OCI-LY7 (cell line): ENCODE measurements around a stretch of chr2.

- PRO-cap, result no peak
- RAMPAGE, long total RNA, result no peak
Observed at GRCh38 chr2:202766137-202766873, 105.3 kb downstream of the ICA1L start.

DNA sequence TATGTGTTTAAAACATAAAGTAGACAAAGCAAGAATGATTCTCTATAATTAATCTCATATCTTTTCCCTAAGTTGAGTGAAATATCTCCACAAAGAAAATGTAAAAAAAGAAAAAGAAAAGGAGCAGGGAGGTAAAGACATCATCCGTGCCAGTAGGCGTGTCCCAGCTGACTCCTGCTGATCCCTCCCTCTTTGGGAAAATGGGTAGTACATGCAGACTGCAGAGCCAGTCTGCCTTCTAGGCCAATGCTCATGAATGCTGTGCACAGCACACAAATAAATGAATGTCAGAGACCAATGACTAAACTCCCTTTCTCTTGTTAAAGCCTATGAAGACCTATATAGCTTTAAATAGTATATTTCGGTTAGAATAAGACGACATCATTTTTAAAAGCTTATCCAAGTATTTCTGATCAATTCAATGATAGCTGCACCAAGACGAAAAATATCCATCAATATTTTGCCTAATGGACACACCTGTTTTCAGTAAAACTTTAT, 64.7 kb downstream of the RAPH1 start:
- PRO-cap, result no peak
- RAMPAGE, long total RNA, result no peak

DNA sequence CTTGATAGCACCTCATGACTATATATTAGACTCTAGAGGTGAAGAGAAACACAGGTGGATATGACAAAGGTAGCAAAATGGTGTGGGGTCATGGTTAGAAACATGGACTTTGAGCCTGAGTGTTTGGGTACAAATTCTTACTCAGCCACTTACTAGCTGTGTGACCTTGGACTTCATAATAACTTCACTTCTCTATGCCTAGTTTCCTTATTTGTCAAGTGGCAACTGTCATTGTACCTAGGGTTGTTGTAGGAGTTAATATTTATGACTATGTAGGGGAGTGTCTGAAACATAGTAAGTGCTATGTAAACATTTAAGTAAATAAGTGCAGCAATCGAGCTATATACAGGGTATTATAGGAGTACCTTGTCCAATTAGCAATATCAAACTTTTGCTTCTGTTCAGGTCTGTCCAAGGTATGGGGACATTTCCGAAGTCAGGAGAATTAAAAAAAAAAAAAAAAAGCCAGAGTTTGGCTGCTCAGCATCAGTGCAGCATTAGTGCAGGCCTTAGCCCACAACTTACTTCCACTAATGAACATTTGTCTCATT, 49.7 kb upstream of the RAPH1 start:
- PRO-cap, result no peak
- RAMPAGE, long total RNA, result no peak

DNA sequence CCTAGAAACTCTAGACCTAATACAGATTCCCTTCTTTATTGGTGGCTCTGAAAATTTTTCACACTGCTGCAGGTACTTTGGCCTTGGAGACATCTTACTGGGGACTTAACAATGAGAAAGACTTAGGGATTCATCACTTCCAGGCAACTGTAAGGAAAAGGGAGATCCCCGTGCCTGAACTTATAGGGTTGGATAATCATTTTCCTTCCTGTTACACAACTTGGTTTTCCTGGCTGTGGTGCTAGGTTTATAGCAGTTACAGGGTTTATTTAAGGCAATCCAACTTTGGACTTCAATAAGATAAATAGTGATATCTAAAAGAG, 70.1 kb upstream of the RAPH1 start:
- PRO-cap, result no peak
- RAMPAGE, long total RNA, result no peak

- PRO-cap, result no peak
- RAMPAGE, long total RNA, result no peak
Observed at GRCh38 chr2:203648164-203648725, 58.2 kb upstream of the CD28 start.

DNA sequence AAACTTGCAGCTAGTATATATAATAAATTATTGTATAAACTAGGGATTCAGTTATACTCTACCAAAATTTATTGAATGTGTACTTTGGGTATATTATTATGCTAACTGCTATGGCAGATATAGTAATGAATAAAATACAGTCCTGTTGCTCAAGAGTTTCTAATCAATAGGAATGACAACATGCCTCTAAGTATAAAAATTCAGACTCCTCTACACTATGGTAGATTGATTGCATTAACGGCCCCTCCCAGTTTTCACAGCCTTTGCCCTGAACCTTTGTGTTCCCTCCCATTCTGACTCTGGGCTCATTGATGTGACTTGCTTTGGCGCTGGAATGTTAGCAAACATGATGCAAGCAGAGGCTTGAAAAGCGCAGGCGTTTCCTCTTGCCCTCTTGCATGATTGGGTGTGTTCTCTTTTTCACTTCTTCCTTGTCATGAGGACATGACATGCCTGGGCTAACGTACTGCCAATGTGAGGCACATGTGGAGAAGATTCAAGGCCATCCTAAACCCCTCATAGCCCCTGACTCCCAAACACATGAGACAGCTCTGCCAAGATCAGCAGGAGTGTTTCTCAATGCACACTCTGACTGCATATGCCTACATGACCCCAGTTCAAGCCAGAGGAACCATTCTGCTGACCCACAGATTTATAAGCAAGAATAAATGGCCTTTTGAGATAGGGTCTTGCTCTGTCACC, 49.9 kb upstream of the CD28 start:
- PRO-cap, result no peak
- RAMPAGE, long total RNA, result no peak

- PRO-cap, result no peak
- RAMPAGE, long total RNA, result no peak
Observed at GRCh38 chr2:203683867-203684548, 22.4 kb upstream of the CD28 start.

- PRO-cap, result no peak
- RAMPAGE, long total RNA, result no peak
Observed at GRCh38 chr2:203717758-203718599, 11.5 kb downstream of the CD28 start.

GRCh38 chr2:203741520-203741867, 35.1 kb downstream of the CD28 start:
- PRO-cap, result no peak
- RAMPAGE, long total RNA, result no peak

GRCh38 chr2:203811296-203812384, 55.9 kb upstream of the CTLA4 start:
- PRO-cap, result no peak
- RAMPAGE, long total RNA, result no peak

DNA sequence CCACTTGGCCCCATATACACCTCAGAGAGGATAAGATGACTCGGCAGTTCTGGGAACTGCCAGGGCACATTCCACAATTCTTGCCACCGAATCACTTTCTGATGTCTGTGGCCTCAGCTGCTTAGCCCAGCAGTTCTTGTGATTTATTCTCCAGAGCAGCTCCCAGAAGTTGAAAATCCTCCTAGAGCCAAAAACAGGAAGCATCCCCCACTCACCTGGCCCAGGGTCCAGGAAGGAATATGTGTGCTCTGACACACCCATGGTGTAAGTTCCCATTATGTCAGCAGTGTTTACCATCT, 223.4 kb upstream of the PARD3B start:
- PRO-cap, result no peak
- RAMPAGE, long total RNA, result no peak

DNA sequence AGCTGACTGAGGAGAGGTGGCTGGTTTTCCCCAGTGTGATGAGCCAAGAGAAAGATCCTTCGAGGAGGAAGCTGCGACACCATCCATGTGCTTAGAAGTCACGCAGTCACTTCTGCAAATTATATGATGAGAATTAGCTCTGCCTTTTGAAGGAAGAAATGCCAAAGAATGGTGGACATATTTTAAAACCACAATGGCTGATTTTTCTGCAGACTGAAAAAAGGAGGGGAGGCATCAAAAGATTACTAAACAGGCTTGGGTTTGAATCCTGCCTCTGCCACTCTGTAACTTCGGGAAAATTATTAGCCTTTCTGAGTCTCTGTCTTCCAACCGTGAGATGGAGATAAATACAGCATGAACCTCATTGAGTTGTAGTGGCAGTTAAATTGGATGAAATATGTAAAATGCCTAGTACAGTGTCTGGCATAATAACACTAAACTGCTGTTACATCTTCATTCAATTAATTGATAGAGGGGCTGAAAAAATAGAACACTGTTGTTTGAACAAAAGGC, 36.7 kb upstream of the PARD3B start:
- PRO-cap, result no peak
- RAMPAGE, long total RNA, result no peak

GRCh38 chr2:205253186-205253781, 429.0 kb upstream of the NRP2 start:
- PRO-cap, result no peak
- RAMPAGE, long total RNA, result no peak

- PRO-cap, result no peak
- RAMPAGE, long total RNA, result no peak
Observed at GRCh38 chr2:205688727-205689125, 6.4 kb downstream of the NRP2 start.

- PRO-cap, result bidirectional peak, plus-strand start at chr2:205707324, minus-strand start at chr2:205707236
- RAMPAGE, long total RNA, result no peak
Observed at GRCh38 chr2:205706640-205707579, 24.6 kb downstream of the NRP2 start.

GRCh38 chr2:205715063-205715511, 32.8 kb downstream of the NRP2 start:
- PRO-cap, result no peak
- RAMPAGE, long total RNA, result no peak

- PRO-cap, result no peak
- RAMPAGE, long total RNA, result no peak
Observed at GRCh38 chr2:205902436-205903021, 183.4 kb downstream of the INO80D start.

GRCh38 chr2:205944525-205945074, 141.4 kb downstream of the INO80D start:
- PRO-cap, result no peak
- RAMPAGE, long total RNA, result no peak

- PRO-cap, result no peak
- RAMPAGE, long total RNA, result no peak
Observed at GRCh38 chr2:205972071-205972590, 113.8 kb downstream of the INO80D start.

- PRO-cap, result no peak
- RAMPAGE, long total RNA, result no peak
Observed at GRCh38 chr2:205984456-205984855, 101.5 kb downstream of the INO80D start.